ENCODE measurements around a stretch of chr2.

DNA sequence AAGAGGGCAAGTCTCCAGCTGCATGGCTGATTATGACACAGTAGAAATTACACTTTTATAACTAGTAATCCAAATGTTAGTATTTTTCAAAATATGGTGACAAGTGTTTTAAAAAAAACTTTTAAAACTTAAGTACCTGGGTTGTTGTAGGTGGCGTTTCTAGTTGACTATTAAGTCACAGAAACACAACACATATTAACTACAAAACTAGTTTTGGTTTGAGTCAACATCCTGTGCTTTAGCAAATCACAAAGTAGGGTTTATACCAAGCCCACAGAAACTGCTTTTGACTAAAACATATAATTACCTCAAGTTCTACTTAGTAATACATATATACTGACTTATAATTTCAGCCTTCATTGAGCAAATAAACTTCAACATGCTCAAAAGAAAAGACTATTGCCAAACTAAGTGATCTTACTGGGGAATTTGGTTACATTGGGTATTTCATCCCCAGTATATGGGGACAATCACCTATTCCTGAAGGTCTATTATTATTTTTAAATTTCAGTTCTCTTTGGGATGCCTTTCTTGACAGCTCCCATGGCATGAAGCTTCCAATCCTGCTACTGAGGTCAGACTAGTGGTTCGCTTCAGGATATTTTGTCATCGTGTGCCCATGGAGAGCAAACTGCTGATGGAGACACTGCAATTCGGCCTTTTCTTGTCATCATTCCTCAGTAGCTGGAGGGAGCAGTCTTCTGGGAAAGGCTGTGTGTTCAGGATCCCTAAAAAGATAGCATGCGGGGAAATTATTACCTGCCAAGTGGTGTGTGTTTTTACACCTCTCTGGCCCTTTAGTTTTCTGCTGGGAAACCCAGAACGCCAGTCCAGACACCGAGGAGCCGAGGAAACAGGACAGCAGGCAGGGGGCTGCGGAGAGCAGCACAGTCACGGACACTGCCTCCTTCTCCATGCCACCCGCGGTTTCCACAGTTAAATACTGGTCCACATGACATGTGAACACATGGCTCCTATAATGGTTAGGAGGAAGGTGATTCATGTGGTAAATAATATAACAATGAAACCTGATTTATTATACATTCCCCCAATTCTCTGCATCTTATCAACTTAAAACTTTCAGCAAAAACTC lies 20.0 kb downstream of the CNOT11 start:
- RRBS, result no CpG with 5 or more reads among the region's 12 CpGs

GRCh38 chr2:101273611-101274640 lies 21.2 kb downstream of the CNOT11 start:
- RRBS, result no CpG with 5 or more reads among the region's 11 CpGs

GRCh38 chr2:101305547-101306144 lies 2.9 kb downstream of the RNF149 start:
- RRBS, result no CpG with 5 or more reads among the region's 6 CpGs

GRCh38 chr2:101396254-101396700 lies 9.0 kb upstream of the CREG2 start:
- RRBS, result no CpG with 5 or more reads among the region's 3 CpGs

DNA sequence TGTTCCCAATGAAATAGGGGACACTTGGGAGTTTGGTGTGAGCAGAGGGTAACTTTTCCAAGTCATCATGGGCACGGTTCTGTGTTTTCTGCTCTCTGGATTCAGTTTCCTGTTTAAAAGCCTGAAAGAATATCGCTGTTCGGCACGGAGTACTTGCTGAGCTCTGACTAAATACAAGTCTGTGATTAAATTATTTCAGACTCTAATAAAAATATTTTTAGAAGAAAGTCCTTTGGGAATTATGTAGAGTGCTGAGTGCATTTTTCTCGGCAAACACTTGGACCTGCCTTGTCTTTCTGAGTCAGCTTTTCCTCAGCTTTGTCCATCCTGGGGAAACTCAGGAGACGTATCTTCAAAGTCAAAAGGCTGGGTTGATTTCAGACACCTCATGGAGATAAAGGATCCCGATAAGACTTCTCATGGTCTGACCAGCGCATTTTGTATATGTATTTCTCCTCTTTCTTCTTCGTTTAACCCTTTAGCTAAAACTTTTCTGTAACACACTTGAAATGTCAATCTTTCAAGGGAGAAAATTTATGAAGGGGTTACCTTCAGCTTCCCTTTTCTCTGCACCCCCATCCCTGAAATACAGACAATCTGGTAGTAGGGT lies 46.0 kb downstream of the IL1R2 start:
- RRBS, result no CpG with 5 or more reads among the region's 9 CpGs

DNA sequence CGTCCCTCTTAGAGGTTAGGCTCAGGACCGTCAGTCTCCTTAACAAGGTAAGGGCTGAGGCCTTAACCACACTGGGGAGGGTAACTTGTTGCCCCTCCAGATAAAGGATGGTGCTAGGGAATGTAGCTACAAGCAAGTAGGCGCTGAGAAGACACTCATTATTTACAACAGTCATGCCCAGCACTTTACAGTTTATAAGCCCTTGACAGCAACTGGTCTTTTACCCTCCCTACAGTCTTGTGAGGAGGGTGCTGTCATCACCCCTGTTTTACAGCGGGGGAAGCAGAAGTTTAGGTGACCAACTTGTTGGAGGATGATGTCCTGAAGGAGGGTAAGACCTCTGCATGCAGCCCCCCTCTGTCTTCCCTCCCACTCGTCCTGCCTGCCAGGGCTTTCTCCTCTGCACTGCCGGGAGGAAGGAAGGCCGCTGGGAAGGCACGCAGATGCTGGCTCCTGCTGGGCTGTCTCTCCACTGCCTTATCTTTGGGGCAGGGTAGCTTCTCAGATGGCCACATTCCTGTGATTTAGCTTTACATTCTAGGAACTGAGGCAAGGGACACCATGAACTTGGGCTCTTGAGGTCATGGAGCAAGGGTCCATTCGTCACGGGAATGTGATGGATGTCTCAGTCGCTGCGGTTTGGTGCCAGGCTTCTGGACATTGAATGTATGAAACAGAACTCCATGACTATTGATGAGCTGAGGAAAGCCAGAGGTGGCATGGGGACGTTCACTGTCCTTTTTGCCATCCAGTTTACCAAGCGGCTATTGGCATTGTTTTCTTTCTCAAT lies 990 bp downstream of the IL1R1 start:
- RRBS, result no CpG with 5 or more reads among the region's 14 CpGs

DNA sequence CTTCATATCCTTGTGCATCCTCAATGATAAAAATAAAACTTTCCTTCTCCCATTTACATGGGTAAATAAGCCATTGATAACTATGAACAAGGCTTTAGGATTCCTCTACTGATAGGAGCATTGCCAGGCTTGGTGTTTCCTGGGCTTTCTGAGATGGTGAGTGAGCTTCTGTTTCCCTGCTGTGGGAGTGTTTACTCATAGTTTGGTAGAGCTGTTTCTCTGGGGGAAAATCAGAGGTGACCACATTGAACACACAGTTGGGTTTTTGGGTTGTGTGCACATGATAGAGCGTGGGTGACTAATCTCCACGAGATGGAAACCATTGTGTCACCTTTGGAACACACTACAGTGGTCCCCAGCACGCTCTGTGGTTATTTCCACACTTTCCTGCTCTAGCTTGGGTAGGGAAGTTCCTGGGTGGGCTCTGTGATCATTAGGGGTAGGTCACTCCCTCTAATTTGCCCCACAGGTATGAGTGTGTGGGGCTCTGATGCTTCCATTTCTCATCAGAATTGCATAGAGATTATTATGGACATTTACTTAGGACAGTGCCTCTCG lies 5.4 kb downstream of the IL1R1 start:
- RRBS, result no CpG with 5 or more reads among the region's 4 CpGs

- RRBS, result no CpG with 5 or more reads among the region's 3 CpGs
Measured at GRCh38 chr2:102317700-102318754, 6.7 kb downstream of the IL1RL1 start.

GRCh38 chr2:102325216-102325941 lies 14.0 kb downstream of the IL1RL1 start:
- RRBS, result no CpG with 5 or more reads among the region's 11 CpGs

DNA sequence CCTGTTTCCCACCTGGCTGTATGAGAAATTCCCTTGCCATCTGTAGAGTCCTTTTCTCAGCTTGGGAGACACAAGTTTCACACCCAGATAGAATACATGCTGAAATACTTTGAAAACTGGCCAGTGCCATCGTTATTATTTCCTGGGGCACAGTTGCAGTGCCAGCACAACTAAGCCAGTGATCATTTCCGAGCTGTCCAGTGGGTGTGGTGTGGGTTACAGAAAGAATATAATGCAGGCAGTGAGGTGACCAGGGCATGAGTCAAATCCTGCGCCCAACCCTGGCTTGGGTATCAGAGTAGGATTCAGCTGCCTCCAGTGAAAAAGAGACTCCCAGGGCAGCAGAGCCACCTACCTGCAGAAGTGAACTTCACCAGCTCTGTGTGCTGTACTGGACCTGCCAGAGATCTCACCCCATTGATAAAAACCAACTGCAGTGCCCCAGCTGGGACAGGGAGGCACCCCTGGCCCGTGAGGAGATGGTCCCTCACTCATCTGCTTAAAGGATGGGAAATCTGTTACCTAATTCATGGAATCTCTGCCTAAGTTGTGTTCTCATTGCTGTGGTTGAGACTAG lies 18.0 kb downstream of the SLC9A2 start:
- RRBS, result no CpG with 5 or more reads among the region's 4 CpGs

- RRBS, result no CpG with 5 or more reads among the region's 3 CpGs
Measured at GRCh38 chr2:102723914-102724223, 12.8 kb downstream of the MFSD9 start.

GRCh38 chr2:102826937-102827444 lies 65.2 kb downstream of the TMEM182 start:
- RRBS, result no CpG with 5 or more reads among the region's 5 CpGs

DNA sequence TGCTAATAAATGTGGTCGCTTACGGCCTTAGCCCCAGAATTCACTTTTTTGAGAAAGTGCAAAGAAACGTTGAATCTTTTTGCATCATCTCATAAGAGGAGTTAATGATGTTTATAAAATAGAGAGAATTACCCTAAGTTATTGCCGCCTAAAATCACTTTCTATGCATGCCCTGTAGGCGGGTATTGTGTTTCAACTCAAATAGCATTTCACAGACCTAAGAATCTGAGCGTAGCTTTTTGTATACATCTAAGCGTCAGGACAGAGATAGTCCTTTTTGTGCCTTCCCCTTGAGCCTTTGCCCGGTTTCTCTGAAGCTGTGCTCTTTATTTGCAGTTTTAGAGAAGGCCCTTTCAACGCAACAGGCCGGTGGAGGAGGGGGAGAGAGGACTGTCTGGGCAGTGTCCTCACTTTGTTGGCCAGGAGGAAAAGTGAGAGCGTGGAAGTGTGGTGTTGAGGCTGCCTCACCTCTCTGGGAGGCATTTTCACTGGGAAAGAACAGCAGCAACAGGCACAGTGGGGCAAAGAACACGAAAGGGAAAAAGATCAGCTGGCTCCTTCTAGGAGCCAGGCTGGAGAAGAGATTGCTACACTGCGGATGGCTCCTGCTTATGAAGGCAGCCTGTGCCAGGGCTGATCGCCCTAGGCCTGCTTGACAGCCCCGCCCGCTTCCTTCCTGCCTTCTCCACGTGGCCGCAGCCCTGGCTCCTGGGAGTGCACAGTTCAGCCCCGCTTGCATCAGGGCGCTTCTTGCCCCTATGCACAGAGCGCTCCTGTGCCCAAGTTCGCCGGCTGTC lies 195.7 kb upstream of the POU3F3 start:
- RRBS, result 45% methylated on average over 6 of the region's 23 CpGs

GRCh38 chr2:105107825-105108024 lies 69.9 kb downstream of the MRPS9 start:
- RRBS, result no CpG with 5 or more reads among the region's 2 CpGs

- RRBS, result no CpG with 5 or more reads among the region's 16 CpGs
Measured at GRCh38 chr2:105266782-105267600, 25.4 kb downstream of the GPR45 start.

GRCh38 chr2:105420782-105421502 lies 22.1 kb upstream of the FHL2 start:
- RRBS, result no CpG with 5 or more reads among the region's 6 CpGs

DNA sequence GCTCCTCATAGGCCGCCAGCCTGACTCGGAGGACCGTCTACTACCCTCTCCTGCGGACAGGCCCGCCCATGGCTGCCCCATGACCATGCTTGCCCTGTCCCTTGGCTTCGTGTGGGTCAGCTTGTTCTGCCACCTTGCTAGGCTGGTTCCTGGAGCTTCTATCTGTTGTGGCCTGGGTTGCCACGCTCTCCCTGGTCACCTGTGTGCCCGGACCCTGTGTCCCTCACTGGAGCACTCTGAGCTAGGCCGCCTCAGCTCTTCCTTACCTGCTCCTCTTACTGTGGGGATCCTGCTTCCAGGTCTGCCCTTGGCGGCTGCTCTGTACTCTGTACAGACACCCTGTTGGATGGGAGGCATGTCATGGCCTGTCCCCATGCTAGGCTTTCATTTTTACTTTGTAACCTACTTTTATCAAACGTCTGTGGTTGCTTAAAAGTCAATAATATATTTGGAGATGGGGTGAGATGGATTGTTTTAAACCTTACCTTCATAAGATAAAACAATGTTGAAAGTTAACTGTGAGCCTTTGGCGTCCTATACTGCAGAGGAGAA lies 29.7 kb upstream of the FHL2 start:
- RRBS, result no CpG with 5 or more reads among the region's 12 CpGs

- RRBS, result no CpG with 5 or more reads among the region's 6 CpGs
Measured at GRCh38 chr2:105448901-105449522, 50.2 kb upstream of the FHL2 start.

- RRBS, result no CpG with 5 or more reads among the region's 6 CpGs
Measured at GRCh38 chr2:105592182-105592829, 152.4 kb upstream of the NCK2 start.

- RRBS, result 3% methylated on average over 6 of the region's 13 CpGs
Measured at GRCh38 chr2:105744330-105744600, 447 bp upstream of the NCK2 start.